Endothelial cell of umbilical vein (primary cell): ENCODE measurements around a stretch of chr12.

DNA sequence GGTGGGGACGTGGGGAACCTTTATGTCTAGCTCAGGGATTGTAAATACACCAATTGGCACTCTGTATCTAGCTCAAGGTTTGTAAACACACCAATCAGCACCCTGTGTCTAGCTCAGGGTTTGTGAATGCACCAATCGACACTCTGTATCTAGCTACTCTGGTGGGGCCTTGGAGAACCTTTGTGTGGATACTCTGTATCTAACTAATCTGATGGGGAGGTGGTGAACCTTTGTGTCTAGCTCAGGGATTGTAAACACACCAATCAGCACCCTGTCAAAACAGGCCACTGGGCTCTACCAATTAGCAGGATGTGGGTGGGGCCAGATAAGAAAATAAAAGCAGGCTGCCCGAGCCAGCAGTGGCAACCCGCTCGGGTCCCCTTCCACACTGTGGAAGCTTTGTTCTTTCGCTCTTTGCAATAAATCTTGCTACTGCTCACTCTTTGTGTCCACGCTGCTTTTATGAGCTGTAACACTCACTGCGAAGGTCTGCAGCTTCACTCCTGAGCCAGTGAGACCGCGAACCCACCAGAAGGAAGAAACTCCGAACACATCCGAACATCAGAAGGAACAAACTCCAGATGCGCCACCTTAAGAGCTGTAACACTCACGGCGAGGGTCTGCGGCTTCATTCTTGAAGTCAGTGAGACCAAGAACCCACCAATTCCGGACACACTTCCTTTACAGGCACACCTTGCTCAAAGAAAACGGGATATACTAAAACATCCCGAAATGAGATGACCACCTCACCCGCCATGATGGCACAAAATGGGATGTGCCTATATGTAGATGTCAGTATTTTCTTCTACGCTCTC lies 25.0 kb downstream of the CCDC92 start:
- PRO-cap = no peak
CAGE:
- cytosol, long polyA minus RNA = no peak
- cytosol, long polyA plus RNA = no peak
- long polyA plus RNA = no peak
- nucleus, long polyA minus RNA = no peak
- nucleus, long polyA plus RNA = no peak

- PRO-cap = no peak
CAGE:
- cytosol, long polyA minus RNA = no peak
- cytosol, long polyA plus RNA = no peak
- long polyA plus RNA = no peak
- nucleus, long polyA minus RNA = no peak
- nucleus, long polyA plus RNA = no peak
These were observed 35.3 kb downstream of the ZNF664 start for GRCh38 chr12:124008353-124008725.

- PRO-cap = no peak
CAGE:
- cytosol, long polyA minus RNA = no peak
- cytosol, long polyA plus RNA = no peak
- long polyA plus RNA = no peak
- nucleus, long polyA minus RNA = no peak
- nucleus, long polyA plus RNA = no peak
These were observed 63.3 kb downstream of the ZNF664 start for GRCh38 chr12:124036314-124036686.

DNA sequence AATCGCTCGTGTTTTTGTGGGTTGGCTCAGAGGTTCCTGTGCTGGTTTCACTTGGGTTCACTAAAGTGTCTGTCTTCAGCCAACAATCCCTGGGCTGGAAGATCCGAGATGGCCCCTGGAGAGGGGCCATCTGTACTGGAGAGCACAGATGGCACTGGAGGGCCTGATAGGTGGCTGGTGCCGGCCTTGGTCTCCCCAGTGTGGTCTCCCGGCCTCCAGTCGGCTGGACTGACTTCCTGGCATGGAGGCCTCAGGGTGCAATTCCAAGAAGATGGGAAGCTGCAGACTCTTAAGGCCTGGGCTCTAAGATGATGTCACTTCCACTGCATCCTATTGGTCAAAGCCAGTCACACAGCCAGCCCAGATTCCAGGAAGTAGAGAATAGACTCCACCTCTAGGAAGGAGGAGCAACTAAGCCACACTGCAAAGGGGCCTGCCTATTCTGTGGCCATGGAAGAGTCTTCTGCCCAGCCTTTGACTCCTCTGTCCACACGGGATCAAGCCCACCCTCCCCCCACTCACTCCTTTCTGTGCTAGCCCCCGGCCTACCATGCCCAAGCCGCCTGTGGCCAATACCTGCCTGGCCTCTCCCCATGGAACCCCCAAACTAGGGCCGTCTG lies 104.0 kb upstream of the RFLNA start:
- PRO-cap = no peak
CAGE:
- cytosol, long polyA minus RNA = no peak
- cytosol, long polyA plus RNA = no peak
- long polyA plus RNA = no peak
- nucleus, long polyA minus RNA = no peak
- nucleus, long polyA plus RNA = no peak

DNA sequence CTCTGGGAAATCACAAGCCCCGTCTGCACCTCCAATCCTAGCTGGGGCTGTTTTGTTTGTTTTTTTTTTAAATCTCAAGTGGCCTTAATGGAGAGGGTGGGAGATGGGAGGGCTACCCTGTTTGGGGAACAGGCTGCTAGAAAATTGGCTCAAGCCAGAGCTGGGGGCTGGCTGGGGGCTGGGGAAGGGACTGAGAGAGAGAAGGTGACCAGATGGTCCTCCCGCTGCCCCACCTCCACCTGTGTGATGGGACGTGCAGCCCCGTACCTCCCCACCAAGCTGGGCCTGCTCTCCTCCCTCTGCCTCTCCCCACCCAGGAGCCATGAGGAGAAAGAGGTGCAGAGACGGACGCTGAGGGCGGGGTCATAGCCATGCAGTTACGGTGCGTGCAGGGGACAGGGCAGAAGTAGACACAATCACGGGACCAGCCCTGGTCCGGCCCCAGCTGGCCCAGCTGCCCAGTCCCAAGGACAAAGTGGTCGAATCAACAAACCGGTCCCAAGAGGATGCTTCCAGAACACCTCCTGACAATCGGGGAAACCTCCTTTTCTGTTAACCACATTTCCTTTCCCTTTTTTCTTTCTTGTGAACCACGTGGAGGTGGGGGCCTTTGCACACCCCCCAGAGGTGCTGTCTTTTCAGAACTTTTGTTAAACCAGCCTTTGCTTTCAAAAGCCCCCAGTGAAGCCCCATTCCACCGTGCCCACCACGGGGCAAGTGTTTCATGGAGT lies 33.2 kb downstream of the RFLNA start:
- PRO-cap = no peak
CAGE:
- cytosol, long polyA minus RNA = no peak
- cytosol, long polyA plus RNA = no peak
- long polyA plus RNA = no peak
- nucleus, long polyA minus RNA = no peak
- nucleus, long polyA plus RNA = no peak

GRCh38 chr12:124369054-124370005 lies 74.4 kb downstream of the RFLNA start:
- PRO-cap = bidirectional peak, plus-strand start at chr12:124369662, minus-strand start at chr12:124369536
CAGE:
- cytosol, long polyA minus RNA = no peak
- cytosol, long polyA plus RNA = no peak
- long polyA plus RNA = no peak
- nucleus, long polyA minus RNA = no peak
- nucleus, long polyA plus RNA = no peak

DNA sequence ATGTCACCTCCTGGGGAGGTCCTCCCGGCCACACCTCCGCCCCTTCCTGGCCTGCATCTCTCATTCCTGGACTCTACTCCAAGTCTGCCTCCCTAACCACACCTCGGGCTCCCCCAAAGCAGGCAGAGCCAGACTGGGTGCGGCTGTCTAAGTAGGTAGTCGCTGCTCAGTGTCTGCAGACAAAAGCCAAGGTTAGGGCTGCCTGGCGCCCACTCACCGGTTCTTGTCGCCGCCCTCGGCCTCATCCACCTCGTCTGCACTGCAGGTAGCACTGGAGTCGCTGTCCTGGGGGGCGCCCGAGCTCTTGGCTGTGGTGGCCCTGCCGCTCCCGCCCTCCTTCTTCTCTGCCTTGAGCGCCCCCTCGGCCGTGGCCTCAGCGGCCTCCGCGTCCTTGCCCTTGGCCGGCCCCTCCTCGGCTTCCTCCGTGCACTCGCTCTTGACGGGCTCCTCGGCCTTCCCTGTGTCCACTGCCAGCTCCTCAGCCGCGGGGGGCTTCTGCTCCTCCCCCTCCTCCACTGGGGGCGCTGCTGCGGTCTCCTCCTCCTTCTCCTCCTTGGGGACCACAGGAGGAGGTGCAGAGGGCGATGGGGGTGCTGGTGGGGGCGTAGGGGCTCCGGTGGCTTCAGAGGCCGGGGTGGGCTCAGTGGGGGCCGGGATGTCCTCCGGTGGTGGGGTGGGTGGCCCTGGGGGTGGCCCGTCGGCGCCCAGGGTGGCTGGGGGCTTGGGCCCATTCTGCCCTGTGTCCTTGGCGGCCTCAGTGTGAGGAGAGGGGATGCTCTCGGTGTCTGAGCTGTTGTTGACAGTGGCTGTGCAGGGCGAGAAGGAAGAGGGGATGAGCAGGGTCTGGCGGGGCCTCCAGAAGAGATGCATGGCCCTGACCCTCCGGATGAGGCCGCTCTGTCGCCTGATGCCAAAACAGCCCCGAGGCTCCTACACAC lies 77.2 kb downstream of the RFLNA start:
- PRO-cap = no peak
CAGE:
- cytosol, long polyA minus RNA = no peak
- cytosol, long polyA plus RNA = no peak
- long polyA plus RNA = no peak
- nucleus, long polyA minus RNA = no peak
- nucleus, long polyA plus RNA = no peak

GRCh38 chr12:124378052-124378516 lies 83.2 kb downstream of the RFLNA start:
- PRO-cap = no peak
CAGE:
- cytosol, long polyA minus RNA = no peak
- cytosol, long polyA plus RNA = no peak
- long polyA plus RNA = no peak
- nucleus, long polyA minus RNA = no peak
- nucleus, long polyA plus RNA = no peak

DNA sequence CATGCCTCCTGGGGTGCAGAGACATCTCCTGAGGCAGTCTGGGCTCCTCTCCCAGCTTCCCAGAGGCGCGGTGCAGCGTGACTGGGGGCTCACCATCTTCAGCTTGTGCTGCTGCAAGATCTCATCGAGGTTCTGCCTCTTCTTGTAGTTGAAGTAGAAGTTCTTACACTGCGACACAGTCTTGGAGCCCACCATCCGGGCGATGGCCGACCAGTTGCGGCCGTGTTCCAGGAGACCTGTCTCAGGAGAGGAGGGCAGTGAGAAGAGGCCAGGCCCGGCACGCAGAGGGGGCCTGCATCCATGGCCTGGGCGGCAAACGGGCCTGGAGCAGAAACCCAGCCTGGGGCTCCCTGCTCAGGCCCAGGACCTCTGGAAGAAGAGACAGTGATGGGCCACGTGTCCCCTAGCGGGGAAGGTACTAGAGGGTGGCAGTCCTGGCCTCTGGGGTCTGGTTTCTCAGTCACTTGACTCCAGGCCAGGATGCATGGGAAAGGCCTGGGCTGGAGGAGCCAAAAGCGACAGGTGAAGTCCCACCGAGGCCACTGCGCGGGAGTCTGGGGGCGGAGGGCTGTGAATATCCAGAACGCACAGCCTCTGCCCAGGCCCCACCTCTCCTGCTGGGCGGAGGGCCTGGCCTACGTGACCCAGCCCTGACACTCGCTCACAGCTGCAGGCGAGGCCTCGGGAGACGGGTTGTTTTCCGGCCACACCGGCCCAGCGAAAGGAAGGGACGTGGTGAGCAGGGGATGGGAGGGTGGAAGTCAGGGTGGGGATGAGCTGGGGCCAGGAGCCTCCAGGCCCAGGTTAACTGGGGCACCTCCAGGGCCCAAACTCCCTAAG lies 91.0 kb downstream of the RFLNA start:
- PRO-cap = no peak
CAGE:
- cytosol, long polyA minus RNA = no peak
- cytosol, long polyA plus RNA = no peak
- long polyA plus RNA = no peak
- nucleus, long polyA minus RNA = no peak
- nucleus, long polyA plus RNA = no peak

DNA sequence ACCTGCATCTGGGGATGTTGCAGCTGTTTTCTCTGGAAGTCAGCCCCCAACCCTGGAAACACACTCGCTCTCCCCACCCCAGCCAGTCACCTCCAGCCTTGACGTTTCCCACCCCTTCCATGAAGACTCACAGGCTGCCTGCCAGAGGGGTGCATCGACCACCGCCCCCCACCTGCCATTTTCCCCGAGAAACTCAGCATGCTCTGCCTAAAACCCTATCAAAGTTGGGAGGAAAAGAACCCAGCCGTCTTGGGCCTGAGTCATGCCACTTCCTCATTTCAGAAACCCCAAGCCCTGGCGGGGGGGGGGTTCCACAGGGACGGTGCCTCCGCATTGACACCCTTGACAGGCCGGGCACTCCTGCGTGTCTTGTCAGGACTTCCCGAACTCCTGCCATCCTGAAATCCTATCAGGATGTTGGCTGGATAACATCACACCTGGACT lies 96.3 kb downstream of the RFLNA start:
- PRO-cap = no peak
CAGE:
- cytosol, long polyA minus RNA = no peak
- cytosol, long polyA plus RNA = no peak
- long polyA plus RNA = no peak
- nucleus, long polyA minus RNA = no peak
- nucleus, long polyA plus RNA = no peak

- PRO-cap = bidirectional peak, plus-strand start at chr12:124422822, minus-strand start at chr12:124422647
CAGE:
- cytosol, long polyA minus RNA = start-site peak on the minus strand at chr12:124422647-124422691, 7 reads
- cytosol, long polyA plus RNA = no peak
- long polyA plus RNA = no peak
- nucleus, long polyA minus RNA = no peak
- nucleus, long polyA plus RNA = no peak
These were observed 127.6 kb downstream of the RFLNA start for GRCh38 chr12:124422186-124423189.

DNA sequence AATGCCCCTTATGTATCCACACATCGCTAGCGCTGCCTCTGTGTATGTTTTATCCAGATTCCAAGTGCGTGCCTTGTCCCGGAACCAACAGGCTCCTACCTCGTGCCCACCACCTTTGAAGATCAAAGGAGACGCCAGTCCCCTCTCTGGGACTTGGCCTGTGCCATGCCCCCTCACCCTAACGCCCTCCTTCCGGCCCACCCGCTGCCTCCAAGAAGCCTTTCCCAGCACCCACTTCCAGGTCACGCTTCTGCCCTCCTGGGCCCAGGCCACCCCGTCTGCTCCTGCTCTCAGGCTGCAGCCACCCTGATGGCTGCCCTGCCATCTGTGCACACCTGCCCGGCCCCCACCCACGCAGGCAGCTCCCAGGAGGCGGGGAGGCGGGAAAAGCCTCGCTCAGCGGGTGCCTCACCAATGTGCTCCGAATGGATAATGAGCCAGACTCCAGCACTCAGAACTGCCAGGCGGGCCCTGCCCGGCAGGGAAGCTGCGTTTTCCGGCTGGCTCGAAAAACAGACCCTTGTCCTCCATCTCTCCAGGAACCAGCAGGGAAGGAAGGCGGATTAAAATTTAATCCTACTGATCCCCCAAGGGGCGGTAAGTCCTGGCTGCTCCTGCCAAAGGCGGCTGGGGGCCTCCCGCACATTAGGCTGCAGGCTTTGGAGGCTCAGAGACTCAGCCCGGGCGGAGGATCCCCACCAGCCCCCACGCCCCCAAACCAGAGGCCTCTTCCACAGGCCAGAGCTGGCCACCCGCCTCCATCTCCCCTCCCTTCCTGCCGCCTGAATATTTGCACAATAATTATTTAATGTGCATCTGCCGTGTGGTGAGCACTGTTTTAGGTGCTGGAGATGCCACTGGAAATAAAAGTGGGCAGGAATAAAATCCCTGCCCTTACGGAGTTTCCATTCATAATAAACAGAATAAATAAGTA lies 104.0 kb downstream of the NCOR2 start:
- PRO-cap = no peak
CAGE:
- cytosol, long polyA minus RNA = no peak
- cytosol, long polyA plus RNA = no peak
- long polyA plus RNA = no peak
- nucleus, long polyA minus RNA = no peak
- nucleus, long polyA plus RNA = no peak

GRCh38 chr12:124497516-124498065 lies 69.8 kb downstream of the NCOR2 start:
- PRO-cap = no peak
CAGE:
- cytosol, long polyA minus RNA = no peak
- cytosol, long polyA plus RNA = no peak
- long polyA plus RNA = no peak
- nucleus, long polyA minus RNA = no peak
- nucleus, long polyA plus RNA = no peak

- PRO-cap = no peak
CAGE:
- cytosol, long polyA minus RNA = no peak
- cytosol, long polyA plus RNA = no peak
- long polyA plus RNA = no peak
- nucleus, long polyA minus RNA = no peak
- nucleus, long polyA plus RNA = no peak
These were observed 66.9 kb downstream of the NCOR2 start for GRCh38 chr12:124500497-124501008.

GRCh38 chr12:124557117-124557738 lies 10.2 kb downstream of the NCOR2 start:
- PRO-cap = no peak
CAGE:
- cytosol, long polyA minus RNA = no peak
- cytosol, long polyA plus RNA = no peak
- long polyA plus RNA = no peak
- nucleus, long polyA minus RNA = no peak
- nucleus, long polyA plus RNA = no peak

GRCh38 chr12:124565034-124565611 lies 2.3 kb downstream of the NCOR2 start:
- PRO-cap = no peak
CAGE:
- cytosol, long polyA minus RNA = no peak
- cytosol, long polyA plus RNA = no peak
- long polyA plus RNA = no peak
- nucleus, long polyA minus RNA = no peak
- nucleus, long polyA plus RNA = no peak

DNA sequence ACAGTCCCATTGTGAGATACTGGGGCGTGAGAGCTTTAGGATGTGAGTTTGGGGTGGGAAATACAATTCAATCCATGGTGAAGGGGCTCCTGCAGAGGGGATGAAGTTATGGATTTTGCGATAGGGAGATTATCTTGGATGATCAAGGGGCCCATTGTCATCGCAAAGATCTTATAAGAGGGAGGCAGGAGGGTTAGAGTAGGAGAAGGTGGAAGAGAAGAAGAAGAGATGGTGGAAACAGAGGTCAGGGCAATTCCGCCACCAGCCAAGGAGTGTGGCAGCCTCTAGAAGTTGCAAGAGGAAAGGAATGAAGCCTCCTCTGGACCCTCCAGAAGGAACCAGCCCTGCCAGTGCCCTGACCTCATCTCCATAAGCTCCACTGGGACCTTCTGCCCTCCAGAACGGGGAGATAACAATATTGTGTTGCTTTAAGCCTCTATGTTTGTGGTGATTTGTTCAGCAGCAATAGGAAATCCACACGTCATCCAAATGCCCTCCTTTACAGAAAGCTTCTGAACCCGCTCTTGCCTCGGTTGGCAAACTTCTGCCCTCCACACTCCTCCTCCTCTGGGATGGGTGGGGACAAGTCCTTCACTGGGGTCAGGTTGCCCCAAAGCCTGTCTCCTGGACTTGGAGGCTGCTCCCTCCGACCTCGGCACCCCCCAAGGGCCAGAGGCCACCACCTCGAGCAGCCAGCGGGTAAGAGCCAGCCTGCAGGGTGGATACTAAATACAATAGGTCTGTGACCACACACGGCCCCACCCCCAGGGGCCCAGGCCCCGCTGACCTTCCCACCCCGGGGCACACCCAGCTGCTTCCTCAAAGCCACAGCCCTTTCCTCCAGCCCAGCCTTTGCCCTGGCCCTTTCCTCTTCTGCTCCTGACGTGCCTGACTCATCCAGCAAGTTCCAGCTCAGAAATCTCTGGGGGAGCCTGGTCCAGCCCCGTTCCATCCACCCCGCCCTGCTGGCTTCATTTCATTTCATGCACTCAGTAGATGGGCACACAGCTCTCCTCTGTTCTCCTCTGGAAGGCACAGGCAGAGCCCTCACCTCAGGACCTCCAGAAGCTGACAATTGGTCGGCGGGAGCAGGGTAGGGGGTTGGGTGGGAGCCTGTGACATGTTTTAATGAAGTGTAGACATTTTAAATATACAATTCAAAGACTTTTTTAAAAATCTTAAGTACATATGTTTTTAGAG lies 58.6 kb upstream of the NCOR2 start:
- PRO-cap = bidirectional peak, plus-strand start at position 979 of the sequence, minus-strand start at position 720 of the sequence
CAGE:
- cytosol, long polyA minus RNA = no peak
- cytosol, long polyA plus RNA = no peak
- long polyA plus RNA = no peak
- nucleus, long polyA minus RNA = no peak
- nucleus, long polyA plus RNA = no peak

DNA sequence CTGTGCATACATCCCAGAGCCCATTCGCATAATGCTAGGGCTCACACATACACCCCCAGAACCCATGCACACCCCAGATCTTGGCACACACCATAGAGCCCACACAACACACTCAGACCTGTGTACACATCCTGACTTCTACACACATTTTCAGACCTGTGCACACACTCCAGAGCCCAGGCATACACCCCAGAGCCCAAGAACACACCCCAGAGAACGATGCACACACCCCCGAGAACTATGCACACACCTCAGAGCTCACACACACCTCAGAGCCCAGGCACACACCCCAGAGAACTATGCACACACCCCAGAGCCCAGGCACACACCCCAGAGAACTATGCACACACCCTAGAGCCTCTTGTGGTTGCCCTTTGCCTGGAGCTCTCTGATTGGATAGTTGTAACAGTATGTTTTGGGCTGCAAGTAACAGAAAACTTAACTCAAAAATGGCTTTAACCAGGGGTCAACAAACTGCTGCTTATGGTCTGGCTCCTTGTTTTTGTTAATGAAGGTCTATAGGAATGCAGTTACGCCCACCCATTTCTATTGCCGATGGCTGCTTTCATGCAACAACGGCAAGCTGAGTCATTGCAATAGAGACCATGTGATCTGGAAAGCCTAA lies 65.9 kb upstream of the NCOR2 start:
- PRO-cap = no peak
CAGE:
- cytosol, long polyA minus RNA = no peak
- cytosol, long polyA plus RNA = no peak
- long polyA plus RNA = no peak
- nucleus, long polyA minus RNA = no peak
- nucleus, long polyA plus RNA = no peak

GRCh38 chr12:124633821-124634465 lies 66.5 kb upstream of the NCOR2 start:
- PRO-cap = no peak
CAGE:
- cytosol, long polyA minus RNA = no peak
- cytosol, long polyA plus RNA = no peak
- long polyA plus RNA = no peak
- nucleus, long polyA minus RNA = no peak
- nucleus, long polyA plus RNA = no peak

GRCh38 chr12:124653104-124653685 lies 85.8 kb upstream of the NCOR2 start:
- PRO-cap = no peak
CAGE:
- cytosol, long polyA minus RNA = no peak
- cytosol, long polyA plus RNA = no peak
- long polyA plus RNA = no peak
- nucleus, long polyA minus RNA = no peak
- nucleus, long polyA plus RNA = no peak